SK-N-MC (cell line): ENCODE data around the gene RGS21.

DNA sequence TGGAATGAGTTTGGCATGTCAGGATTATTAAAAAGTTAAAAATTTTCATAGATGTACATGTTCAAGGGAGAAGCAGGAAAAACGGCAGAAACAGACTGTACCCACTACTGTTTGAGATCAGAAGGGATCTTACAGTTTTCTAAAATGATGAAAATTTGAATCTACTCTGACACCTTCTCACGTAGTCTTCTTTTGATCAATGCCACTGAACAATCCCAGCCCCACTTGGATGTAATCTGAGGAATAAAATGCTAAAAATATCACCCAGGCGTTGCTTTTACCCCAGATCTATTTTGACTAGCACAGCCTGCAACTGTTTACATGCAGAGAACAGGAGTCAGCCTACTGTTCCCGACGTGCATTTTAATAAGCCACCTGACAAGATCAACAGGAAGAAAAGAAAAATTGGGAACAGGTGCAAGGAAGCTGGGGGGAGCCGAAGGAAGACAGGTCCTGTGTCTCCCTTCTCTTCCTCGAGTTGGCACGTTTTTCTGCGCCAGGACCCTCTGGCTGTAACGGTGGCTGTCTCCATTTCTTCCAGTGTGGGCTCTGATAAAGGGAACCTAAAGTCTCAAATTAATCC lies 117.1 kb downstream of the C1orf21 start:
- RRBS: no CpG with 5 or more reads among the region's 10 CpGs

- RRBS: no CpG with 5 or more reads among the region's 3 CpGs
Measured at GRCh38 chr1:184626281-184626502, 128.5 kb downstream of the EDEM3 start.

DNA sequence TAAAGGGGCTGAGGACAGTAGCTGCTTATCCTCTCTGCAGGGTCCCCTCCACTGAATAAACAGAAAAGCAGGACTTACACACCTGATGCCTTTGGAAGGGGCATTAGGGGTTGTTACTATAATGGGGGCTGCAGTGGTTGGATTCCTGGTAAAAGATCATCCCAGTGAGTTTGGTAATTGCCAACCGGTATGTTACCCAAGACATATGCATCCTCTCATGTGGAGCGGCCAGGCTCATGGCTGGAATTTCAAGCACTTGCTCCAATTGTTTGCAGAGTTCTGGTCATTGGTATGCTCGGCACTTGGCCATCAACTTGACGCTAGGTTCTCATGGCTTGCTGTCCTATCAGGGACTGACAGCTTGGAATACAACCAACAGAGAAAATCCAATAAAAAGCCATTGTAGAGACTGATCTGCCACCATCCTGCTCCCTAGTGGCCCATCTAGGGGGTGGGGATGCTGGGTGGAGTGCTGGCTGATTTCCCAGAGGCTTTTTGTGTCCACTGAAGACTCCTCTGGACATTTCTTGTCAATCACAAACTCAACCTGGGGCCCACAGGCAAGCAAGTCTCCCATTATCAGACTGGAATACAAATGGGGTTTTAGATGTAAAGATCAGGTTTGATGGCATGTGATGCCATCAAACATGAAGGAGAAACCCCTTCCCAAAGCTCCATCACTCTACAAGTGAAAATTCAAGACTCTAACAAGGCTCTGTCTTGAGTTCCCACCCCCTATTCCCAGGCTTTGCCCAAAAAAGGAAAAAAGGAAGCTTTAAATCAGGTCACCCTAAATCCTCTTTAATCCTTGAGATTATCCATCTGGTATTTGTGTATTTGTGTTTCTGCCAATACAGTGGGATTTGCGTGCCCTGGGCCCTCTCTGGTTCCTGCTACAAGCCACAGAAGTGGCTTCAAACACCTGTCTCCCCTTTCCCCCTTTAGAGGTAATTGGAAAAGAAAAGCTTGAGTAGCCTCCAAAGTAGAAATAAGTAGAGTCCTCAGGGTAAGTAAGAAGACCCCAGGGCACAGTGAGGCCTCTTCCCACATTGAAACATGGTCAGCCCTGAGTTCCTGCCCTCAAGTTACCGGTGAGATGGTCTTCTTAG lies 120.6 kb downstream of the EDEM3 start:
- RRBS: no CpG with 5 or more reads among the region's 6 CpGs

DNA sequence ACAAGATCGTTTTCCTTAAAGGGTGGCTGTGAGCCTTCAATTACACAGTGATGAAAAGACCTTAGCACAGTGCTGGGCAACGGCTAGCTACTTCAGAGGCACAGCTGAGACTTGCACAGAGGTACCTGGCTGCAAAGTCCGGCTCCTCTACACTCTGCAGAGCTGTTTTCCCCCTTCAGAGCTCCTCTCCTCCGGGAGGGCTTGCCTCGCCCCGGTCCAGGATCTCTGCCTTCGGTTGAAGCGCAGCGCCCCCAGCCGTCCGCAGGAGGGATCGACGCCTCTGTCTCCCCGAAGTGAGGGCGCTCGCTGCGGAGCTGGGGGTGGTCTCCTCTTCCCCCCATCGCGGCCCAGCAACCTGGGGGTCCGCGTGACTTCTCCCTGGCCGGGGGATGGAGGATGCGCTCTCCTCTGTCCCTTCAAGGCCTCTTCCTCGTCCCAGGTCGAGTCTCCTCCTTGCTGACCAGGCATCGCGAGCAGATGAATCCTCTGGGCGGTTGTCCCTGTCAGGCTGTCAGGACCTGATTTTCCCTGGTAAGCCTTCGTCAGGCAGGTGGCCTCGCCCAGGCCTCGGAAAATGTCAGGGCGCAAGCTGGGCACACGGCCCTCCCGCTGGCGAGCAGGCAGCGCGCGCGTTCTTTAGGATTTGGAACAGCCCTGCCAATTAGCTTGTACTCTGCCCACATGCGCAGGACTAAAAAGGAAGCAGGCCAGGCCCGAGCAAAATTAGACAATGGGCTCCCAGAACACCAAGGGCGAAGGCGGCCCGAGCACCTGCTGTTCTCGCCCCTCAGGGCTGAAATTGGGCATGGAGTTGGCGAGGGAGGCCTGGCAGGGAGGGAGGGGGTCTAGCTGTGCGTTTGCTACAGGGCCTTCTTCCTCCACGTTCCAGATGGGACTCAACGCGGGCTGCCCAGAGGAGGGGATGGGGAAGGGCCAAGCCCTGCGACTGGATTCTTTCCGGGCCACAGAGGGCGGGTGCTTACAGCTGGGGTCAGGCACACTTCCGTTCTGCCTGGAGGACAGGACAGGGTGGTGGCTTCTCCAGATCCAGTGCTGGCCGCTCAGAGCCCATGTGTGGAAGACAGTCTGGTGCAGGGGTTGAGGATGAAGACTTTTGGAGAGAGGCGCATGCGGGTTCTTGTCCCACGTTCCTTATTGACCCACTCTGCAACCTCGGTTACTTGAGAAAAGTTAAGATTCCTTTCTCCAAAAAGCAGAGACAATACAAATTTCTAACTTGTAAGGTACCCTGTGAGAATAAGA lies 90.3 kb downstream of the EDEM3 start:
- RRBS: 88% methylated on average over 2 of the region's 59 CpGs

- RRBS: no CpG with 5 or more reads among the region's 2 CpGs
Measured at GRCh38 chr1:184743163-184743759, 11.4 kb downstream of the EDEM3 start.

GRCh38 chr1:184843531-184844282 lies 89.0 kb upstream of the EDEM3 start:
- RRBS: no CpG with 5 or more reads among the region's 8 CpGs

GRCh38 chr1:185150027-185150912 lies 6.5 kb downstream of the TRMT1L start:
- RRBS: no CpG with 5 or more reads among the region's 4 CpGs

- RRBS: no CpG with 5 or more reads among the region's 2 CpGs
Measured at GRCh38 chr1:185291518-185292267, 25.4 kb downstream of the IVNS1ABP start.

- RRBS: no CpG with 5 or more reads among the region's 9 CpGs
Measured at GRCh38 chr1:185299437-185300517, 17.3 kb downstream of the IVNS1ABP start.

DNA sequence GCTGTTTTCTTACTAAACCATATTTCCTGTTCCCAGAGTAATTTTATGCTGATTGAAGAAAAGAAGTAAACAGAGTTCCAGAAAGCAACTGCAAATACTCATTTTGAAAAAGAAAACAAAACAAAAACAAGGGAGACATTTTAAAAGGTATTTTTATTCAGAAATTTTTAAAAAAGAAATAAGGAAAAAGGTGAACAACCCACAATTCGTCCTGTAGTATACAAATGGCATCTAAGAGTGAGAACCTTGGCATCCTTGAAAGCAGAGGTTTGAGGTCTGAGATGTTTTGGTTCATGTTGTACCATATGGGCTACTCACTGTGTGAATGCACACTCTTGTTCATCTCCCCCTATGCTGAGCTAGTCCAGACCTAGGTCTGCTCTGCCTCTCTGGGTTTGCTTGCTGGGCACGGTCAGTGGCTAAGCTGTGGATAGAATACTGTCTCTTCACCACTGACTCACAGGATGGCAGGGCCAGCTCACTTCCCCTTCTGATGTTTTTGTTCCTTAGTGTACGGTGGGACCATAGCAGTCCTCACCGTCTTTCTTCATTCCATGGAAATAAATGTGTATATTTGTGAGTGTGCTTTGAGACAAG lies 56.6 kb upstream of the IVNS1ABP start:
- RRBS: no CpG with 5 or more reads among the region's 4 CpGs

DNA sequence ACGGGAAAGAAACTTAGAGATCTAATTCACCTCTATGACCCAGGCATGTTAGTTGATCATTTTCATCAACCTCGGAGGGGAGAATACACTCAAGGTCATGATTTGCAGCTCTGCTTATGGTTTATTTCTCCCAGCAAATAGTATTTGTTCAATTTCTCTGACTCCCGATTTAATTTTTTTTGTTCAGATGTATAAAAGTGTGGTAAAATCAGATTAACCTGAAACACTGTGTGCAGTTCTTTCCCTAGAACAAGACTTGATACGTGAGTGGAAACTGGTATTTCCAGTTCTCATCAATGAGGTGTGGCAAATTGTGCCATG lies 76.7 kb upstream of the IVNS1ABP start:
- RRBS: no CpG with 5 or more reads among the region's 4 CpGs

DNA sequence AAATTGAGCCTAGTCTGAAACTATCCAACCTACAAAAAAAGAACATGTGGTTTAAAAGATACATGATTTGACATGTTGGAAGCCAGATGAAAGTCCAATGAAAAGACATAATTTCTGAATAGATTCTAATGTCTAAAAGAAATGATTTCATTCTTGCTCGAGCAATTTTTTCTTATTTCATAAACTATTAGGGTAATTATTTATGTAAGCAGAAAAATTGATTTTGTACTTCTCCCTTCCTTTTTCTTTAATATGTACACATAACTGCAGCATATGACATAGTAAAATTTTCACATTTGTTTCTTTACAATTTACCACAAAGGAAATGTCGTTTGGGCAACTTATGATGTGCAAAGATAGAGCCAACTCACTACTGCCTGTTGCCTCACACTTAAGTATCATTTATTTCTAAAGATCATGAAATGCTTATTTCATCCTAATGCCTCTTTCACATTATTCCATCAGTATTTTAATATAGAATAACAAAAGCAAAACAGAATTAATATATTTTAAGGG lies 165.8 kb upstream of the HMCN1 start:
- RRBS: no CpG with 5 or more reads among the region's 2 CpGs

DNA sequence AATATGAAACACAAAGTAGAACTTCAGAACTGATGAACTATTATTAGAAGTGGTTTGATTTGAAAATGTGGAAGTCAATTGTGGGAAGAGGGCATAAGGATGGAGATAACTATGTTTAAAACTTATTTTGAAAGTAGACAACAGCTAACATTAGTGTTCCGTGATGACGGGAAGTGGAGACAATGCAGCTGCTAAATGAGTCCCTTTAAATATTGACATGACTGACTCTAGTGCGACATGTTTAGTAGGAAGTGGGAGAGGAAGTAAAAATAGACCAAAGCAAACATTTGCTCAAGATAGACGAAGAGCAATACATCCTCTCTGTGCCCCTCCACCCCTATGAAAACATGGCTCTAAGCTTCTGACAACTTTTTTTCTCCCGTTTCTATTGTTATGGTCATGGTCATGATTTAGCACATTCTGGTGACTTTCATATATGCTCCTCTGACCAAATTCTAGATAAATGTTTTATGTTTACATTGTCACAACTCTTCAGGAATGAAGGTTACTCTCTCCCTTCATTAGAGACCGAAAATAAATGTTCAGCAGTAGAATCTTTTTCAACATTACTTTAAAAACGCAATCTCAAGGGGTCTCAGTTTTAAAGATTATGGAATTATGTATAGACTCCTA lies 59.9 kb upstream of the HMCN1 start:
- RRBS: no CpG with 5 or more reads among the region's 7 CpGs

DNA sequence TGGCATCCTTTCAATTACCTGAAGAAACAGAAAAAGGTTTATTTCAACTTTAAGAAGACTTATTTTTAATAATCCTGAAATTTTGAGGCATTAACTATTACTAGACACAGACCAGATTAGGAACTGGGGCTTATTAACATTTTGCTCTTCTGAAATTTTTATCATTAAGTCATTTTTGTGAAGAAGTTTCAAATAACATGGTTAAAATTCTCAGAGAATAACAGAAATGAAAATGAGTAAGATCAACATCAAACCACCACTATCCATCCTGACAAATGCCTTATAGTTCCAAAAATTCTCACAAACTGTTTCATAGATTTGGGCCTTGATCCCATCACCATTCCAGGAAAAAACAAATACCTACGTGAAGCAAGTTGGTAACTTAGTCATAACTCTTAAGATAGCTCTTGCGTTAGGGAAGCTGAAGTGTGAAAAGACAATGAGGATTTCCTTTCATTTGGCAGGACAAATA lies 55.3 kb upstream of the HMCN1 start:
- RRBS: no CpG with 5 or more reads among the region's 2 CpGs

DNA sequence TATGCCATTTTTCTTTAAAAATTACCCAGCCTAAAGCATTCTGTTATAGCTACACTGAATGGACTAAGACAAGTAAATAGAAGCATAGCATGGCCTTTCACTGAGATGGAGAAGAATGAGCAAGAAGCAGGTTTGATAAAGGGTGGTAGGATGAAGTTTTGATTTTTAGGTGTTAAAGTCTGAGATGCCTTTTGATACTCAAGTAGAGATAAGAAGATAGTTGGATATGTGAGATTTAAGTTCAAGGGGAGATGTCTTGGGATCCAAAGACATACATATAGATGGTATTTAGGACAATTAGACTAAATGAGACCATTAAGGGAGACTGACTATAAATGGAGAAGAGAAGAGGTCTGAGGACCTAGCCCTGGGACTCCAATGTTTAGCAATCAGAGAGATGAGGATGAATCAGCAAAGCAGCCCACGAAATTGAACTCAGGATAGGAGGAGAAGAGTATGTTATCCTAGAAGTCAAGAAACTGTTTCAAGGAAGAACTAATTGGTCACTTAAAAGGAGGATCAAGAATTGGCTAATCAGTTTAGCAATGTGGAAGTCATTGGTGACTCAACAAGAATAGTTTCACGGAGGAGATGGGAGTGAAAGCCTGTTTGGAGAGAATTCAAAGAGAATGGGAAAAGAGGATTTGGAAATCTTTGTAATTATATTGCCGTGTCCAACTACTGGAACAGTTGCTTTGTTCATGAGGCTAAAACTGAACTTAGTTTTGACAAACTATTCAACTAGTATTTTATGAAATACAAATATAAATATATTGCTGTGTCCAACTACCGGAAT lies 7.2 kb downstream of the HMCN1 start:
- RRBS: no CpG with 5 or more reads among the region's 4 CpGs

GRCh38 chr1:185968947-185969301 lies 234.7 kb downstream of the HMCN1 start:
- RRBS: no CpG with 5 or more reads among the region's 3 CpGs

- RRBS: no CpG with 5 or more reads among the region's 11 CpGs
Measured at GRCh38 chr1:186618436-186619001, 61.7 kb downstream of the PTGS2 start.

GRCh38 chr1:186848397-186849015 lies 19.8 kb downstream of the PLA2G4A start:
- RRBS: no CpG with 5 or more reads among the region's 2 CpGs

GRCh38 chr1:190443692-190443991 lies 34.0 kb downstream of the BRINP3 start:
- RRBS: no CpG with 5 or more reads among the region's 3 CpGs

DNA sequence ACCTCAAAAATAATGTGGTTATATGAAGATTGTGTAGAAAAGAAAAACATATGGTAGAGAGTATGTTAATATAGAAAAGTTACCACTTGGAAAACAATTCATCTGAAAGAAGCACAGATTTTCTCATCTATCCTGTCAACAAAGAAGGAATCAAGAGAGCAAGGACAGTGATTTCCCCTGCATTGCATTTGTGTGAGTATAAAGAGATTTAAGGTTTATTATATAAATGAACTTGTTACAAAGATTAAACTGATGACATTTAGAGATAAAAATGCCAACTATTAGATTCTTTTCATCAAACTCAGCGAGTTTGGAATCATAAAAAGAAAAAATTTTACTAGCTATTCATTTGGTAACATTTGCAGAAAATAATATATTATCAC lies at the start of gene RGS21:
Gene RGS21 (plus strand): TSS at position 79 of the 383 bp plus-strand sequence.
- RRBS: no CpG with 5 or more reads among the region's 1 CpG